LUHMES (cell line): ENCODE measurements around a stretch of chr2.

- PRO-cap: no peak
These were observed 40.7 kb downstream of the TTC7A start for GRCh38 chr2:46981525-46982318.

- PRO-cap: bidirectional peak, plus-strand start at chr2:46983480, minus-strand start at chr2:46983260
These were observed 42.1 kb downstream of the TTC7A start for GRCh38 chr2:46983103-46983627.

DNA sequence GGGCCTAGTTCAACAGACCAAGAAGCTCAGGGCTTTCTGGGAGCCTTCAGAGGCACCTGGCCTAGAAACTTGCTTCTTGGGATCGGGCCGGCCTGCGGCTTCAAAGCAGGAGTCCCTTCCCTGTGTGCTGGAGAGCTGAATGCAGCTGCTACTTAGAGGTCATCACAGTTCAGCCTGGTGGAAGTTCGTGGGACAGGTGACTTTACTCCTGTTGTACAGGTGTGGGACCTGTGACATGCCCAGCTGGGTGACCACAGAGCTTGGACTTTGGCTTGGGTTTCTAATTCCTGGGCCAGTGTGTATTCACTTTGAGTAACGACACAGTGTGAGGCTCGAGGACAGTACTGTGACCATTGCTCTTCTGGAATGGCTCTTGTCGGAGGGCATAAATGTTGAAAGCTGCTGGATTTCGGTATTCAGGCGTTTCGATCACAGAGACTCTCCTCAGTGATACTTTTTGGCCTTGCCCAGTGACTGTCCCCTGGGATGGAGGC lies 99.6 kb downstream of the TTC7A start:
- PRO-cap: no peak

- PRO-cap: no peak
These were observed 1.5 kb downstream of the CALM2 start for GRCh38 chr2:47174974-47175092.

DNA sequence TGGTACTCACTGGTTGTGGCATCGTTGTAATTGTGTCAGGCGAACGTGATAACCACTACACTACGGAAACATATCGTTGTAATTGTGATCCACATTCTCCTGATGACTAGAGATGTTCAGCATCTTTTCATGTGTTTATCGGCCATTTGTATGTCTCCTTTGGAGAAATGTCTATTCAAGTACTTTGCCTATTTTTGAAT lies 88.5 kb upstream of the EPCAM start:
- PRO-cap: no peak

DNA sequence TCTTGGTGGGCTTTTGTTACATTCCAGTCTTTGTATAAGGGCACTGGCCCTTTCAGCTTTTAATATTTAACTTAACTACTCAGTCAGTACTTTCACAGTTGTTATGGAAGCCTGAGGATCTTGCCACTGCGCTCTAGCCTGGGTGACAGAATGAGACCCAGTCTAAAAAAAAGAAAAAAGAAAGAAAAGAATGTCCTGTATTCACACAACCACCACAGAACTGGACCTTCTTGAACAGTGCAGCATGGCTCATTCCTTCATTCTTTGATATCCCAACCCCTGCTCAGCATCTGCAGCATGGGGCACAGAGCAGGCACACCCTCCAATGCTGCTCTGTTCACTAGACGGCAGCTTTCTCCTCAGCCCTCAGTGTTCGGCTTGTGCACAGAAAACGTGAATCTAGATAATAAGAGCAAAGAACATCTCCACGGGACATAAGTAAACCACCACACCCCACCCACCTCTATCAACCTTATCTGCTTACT lies 59.5 kb upstream of the EPCAM start:
- PRO-cap: no peak

GRCh38 chr2:47313082-47313536 lies 56.0 kb upstream of the EPCAM start:
- PRO-cap: no peak

DNA sequence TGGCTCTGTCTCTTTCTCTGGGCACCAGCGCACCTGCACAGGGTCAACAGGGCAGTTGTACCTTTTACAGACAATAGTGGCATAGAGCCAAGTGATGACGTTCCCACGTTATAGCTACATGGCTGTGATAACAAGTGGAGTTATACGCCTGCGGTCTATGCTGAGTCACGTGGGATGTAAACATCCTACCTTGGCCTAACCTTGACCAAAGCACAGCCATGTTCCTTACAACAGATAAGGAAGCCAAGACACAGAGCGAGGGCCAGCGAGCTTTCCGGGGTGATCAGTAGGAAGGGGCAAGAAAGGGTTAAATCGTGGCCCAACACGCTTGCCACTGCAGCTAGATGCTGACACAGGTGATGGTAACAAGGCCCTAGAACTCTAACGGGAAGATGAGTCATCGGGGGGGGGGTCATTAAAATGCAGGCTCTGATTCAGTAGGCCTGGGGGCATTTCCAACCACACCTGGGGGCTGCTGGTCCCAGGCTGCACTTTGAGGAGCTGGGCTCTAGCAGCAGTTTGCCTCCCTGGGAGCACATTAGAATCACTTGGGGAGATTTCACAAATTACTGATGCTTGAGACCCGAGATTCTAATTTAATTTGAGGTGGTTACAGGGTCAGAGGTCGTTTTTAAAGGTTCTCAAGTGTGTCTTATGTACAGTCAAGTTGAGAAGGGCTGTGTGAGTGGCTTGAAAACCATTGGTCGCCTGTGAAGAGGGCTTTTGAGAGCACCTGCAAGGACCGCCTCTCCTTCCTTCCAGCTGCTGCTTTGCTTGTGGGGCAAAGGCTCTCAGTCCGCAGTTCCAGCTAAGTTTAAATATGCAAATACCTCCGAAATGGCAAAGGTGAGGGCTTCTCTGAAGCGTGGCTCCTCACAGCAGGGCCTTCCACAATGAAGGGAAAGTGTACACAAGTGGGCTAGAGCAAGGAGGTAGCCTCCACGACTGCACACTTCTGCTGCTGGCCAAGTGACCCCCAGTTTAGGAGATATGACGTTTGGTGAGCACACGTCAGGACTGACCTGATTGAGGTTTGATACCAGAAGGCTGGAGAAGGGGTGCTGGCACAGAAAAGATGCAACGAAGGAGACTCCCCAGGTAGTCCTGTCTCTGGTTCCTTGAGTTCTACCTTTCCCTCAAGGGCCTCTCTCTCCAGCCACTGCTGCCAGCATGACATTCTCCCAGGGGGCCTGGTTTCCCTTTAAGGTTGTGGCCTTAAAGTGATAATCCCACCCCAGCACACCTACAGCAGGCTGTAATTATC lies 84.2 kb upstream of the KCNK12 start:
- PRO-cap: no peak

DNA sequence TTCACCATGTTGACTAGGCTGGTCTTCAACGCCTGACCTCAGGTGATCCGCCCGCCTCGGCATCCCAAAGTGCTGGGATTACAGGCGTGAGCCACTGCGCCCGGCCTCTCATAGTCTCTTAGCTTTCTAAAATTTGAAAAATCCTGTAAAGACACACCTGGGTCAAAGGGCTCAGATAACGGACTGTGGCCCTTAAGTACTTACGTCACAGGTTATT lies 794 bp upstream of the MSH6 start:
- PRO-cap: no peak

DNA sequence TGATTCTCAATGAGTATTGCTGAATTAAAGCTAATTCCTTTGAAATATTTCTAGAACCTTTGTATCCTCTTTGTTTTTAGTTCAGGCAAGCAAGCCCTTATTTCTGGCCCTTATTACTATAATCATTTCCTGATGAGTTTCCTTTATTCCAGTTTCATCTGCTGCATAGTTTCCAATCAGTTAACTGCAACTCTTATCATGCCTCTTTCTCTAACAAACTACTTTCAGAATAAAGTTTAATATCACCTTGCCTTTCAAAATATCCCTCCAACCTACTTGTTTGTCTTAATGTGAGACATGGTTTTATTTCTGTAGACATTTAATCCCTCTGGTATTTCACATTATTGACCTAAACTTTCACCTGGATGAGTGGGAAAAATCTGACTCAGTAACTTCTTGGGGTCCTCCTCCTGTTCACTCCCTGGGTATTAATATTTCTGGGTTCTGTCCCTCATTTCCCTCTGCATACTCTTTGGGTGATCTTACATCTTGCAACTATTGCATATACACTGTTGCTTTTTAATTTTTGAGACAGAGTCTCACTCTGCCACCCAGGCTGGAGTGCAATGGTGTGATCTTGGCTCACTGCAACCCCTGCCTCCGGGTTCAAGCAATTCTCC lies 27.9 kb downstream of the MSH6 start:
- PRO-cap: no peak

DNA sequence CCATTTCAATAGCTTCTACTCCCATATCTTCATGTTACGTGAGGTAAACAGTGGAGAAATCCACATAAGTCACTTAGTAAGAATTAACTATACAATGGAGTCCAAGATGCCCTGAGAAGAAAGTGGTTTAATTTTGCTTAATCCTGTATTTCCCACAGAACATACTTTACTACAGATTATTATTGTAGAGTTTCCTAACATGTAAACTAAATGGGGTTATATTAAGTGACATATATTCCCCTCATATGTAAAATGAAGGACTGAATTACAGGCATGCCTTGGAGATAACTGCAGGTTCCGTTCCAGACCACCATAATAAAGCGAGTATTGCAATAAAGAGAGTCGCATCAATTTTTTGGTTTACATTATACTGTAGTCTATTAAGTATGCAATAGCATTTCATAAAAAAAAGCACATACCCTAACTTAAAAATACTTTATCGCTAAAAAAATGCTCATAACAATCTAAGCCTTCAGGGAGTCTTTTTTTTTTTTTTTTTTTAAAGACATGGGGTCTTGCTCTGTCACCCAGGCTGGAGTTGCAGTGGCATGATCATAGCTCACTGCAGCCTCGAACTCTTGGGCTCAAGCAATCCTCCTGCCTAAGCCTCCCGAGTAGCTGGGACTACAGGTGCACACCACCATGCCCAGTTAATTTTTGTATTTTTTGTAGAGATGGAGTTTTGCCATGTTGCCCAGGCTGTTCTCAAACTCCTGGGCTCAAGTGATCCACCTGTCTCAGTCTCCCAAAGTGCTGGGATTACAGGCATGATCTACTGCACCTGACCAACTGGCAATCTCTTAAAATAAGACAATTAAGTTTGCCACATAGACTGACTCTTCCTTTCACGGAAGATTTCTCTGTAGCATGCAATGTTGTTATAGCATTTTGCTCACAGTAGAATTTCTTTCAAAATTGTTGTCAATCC lies 31.2 kb downstream of the MSH6 start:
- PRO-cap: no peak

DNA sequence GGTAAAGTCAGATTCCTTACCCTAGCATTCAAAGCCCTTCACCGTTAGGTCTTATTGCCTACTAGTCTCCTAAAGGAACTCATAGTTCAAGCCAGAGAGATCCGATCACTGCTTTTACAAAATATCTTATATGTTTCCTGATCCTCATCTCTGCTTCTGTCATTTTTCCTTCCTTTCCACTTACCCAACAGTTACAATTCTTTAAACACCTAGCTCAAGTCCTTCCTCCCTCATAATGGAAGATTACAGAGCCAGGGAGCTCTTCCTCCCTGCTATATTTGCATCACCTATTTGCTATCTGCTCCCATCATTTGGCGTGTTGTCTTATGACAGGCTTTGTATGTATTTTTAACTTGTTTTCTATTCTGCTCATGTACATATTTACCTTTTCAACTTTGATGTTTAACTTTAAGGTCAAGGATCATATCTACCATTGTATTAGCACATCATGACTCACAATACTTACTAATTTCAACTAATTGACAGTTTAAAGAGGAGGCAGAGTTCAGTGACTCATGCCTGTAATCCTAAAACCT lies 92.7 kb upstream of the FOXN2 start:
- PRO-cap: no peak

GRCh38 chr2:48398224-48398529 lies 42.4 kb upstream of the PPP1R21 start:
- PRO-cap: no peak

DNA sequence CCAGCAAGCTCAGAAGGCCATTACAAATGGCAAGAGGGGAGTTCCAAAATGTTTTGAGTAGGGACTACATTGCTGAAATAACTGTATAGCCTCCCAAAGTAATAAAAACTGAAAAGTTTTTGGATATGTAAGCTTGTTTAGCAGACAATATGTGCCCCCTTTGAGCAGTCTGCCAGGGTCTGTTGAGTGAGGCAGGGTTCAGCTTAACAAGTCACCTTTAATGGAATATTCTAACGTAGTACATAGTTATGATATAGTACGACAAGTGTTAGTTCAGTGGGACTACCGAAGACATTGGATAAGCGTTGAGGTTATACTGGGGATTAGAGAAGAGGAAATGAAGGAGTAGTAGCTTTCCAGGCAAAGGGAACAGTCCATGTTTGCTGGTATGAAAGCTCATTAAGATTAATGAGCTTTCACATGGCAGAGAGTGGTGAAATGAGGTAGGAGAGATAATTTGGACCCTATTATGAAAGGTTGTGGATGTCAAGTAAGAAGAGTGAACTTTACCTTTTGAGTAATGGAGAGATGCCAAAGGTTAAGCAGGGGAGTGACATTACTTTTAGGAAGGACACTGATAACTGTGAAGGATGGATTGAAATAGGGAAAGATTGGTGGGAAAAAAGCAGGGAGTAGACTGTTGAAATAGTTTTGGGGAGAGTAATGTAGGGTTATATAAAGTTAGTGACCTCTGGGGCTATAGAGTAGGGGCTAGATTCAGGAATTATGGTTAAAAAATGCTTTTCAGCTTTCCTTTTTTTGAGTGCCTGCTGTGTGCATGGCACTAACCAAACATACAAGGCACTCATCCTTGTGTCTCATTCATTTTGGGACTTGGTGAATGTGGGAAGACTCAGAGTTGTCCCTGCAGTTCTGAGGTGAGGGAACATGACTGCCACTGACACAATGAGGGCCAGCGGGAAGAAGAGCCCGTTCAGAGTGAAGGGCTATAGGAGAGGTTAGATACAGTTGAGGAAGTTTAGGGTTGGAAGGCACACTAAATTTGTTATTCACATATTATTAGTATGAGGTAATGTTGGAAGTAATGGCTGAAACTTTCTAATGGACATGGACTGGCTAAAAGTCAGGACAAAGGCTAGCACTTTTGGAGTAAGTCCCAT lies 2.2 kb downstream of the PPP1R21 start:
- PRO-cap: no peak

- PRO-cap: no peak
These were observed 20.1 kb upstream of the STON1 start for GRCh38 chr2:48509806-48510245.

DNA sequence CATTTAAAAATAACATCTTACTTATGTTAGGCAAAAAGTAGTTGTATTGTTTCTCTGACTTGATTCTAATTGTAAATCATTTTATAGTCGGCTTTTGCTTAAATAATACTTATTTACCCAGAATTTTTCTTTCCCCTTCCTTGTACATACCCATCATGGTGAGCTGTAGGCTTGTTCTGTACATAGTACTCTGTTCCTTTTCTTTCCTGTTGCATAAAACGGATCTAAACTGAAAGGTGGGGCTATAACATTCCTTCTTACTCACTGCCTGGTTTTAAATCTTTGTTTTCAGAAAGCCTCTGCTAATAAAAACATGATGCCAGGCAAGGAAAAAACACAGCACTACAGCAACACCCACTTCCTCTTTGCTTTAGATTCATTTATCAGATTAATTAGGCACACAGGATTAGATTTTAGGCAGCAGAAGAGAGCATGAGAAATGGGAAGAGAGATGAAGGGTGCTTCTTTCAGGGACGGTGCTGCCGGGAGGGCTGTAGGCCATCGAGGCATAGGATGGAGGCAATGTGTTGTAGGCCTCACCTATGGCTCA lies 19.6 kb upstream of the STON1 start:
- PRO-cap: no peak

DNA sequence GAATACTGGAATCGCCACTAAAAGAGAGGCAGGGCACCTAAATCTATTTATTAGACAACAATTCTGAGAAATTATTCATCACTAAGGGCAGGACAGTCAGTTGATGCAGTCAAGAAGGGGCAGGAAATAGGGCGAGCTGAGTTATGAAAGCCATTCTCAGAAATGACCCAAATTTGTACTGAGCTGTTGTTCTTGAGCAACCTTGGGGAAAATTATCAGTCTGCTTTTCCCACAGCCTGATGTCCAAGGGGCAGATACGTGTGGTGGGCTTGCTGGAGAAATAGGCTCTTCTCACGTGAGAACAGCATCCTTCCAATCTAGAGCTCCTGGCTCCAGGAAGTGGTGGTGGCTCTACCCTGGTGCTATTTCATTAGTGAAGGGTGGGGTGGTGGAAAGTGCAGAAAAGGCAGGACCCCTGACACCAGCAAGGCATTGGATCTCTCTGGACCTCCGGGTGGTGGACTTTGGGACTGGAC lies 38.6 kb downstream of the STON1 start:
- PRO-cap: no peak

DNA sequence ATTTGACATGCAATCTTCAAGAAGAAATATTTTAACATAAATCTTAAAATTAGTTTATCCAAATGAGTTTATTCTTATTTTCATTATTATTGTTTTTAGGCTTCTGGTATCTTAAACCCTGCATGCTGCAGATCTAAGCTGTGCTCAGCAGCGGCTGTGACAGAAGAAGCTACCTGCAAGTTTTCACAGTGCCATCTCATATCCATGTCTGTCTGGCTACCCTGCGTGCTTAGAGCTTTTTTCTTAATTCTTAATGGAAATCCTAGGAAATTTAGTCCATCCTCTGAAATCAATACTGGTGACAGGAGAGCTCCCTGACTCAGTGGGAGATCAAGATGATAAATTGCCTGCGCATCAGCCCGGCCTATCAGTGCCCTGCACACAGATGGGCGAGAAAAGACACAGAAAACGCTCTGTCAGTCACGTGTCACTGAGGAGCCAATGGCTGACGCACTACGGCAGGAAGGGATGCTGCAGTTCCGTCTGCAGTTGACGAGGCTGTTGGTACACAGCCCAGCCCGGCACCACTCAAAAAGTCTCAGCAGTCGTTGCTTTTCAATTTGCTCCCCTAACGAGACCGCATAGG lies 819.6 kb upstream of the FSHR start:
- PRO-cap: bidirectional peak, plus-strand start at position 475 of the sequence, minus-strand start at position 321 of the sequence

DNA sequence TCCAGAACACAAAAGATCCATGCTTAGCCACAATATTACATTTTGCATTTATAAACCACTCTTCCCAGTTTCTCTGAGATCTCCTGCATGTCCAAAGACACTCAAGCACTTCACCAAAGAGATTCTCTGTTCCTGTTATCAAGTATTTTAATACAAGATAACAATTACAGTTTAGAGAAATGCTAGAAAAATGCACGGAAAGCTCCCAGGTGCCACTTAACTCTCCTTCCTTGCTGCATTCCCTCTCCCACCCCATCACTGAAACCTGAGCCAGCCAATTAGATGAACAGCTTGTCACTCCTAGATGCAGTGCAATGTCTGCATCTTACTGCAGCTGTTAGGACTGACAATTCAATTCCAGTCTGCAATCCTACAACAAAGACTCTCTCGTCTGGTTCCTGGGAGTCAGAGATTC lies 311.3 kb downstream of the NRXN1 start:
- PRO-cap: unidirectional peak, plus-strand start at position 348 of the sequence

- PRO-cap: no peak
These were observed 3.1 kb downstream of the NRXN1 start for GRCh38 chr2:51028813-51029303.